GM19240 (cell line): ENCODE data around the genes BRD1, NCAPH2 and CHKB.

DNA sequence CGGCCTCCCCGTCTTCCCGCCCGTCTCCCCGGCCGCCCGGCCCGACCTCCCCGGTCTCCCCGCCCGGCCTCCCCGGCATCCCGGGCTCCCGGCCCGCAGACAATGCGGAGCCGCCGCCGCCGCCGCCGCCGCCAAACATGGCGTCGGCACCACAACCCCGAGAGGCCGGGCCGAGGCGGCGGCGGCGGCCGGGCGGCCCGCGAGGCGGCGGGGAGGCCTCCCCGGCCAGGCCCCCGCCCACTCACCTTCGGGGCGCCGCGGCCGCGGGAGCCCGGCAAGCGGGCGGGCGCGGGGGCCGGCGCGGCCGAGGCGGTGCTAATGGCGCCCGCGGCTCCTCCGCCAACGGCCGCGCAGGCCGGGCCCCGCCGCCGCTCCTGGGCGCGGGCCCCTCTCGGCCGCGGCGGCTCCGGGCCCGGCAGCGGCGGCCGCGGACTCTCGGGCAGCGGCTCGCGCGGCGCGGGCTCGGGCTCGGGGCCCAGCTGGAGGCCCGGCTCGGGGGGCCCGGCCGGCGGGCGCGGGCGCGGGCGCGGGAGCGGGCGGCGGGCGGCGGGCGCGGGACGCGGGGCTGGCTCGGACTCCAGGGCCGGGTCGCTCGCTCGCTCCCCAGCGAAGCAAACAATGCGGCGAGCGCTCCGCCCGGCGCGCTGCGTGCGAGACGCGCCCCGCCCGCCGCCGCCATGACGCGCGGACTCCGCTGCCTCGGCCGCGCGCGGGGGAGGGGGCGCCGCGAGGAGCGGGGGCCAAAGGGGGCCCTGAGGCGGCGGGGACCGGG lies at the start of gene BRD1:
Gene BRD1, minus strand, starts transcription at position 622 of the 772 bp plus-strand sequence.
- RRBS: 2% methylated on average over 68 of the region's 145 CpGs

- RRBS: no CpG with 5 or more reads among the region's 18 CpGs
Observed at GRCh38 chr22:49931876-49932373, 13.5 kb downstream of the CRELD2 start.

- RRBS: no CpG with 5 or more reads among the region's 29 CpGs
Observed at GRCh38 chr22:49937623-49938595, 19.5 kb downstream of the CRELD2 start.

- RRBS: no CpG with 5 or more reads among the region's 2 CpGs
Observed at GRCh38 chr22:49945672-49945896, 15.0 kb upstream of the PIM3 start.

GRCh38 chr22:49948907-49949975 lies 11.3 kb upstream of the PIM3 start:
- RRBS: 65% methylated on average over 5 of the region's 44 CpGs

DNA sequence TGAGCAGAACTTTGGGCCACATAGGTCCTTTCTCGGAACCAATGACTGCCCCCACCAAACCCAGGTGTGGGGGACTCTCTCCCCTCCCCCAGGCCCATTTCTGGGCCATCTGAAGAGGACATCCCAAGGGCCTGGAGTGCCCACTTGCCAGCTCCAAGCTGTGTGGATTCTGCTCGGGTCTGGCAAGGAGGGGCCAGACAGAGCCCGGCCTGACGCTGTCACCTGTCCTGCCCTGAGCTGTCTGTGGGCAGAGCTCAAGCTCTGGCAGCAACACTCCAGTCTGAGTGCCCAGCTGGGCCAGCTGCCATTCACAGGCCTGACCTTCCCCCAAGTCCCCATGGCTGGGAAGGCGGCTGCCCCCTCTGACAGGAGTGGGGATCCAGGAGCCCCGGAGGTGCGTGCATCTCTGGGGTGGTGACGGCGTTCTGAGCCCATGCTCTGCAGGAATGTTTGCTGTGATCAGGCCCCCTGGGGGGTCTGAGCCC lies 6.2 kb upstream of the PIM3 start:
- RRBS: 80% methylated on average over 4 of the region's 9 CpGs

GRCh38 chr22:49999020-49999657 lies 13.4 kb downstream of the IL17REL start:
- RRBS: no CpG with 5 or more reads among the region's 36 CpGs

- RRBS: no CpG with 5 or more reads among the region's 28 CpGs
Observed at GRCh38 chr22:50074452-50075338, 10.5 kb downstream of the MLC1 start.

GRCh38 chr22:50190059-50191098 lies 4.7 kb downstream of the TRABD start:
- RRBS: 5% methylated on average over 14 of the region's 49 CpGs

GRCh38 chr22:50201151-50201582 lies 356 bp downstream of the SELENOO start:
- RRBS: 2% methylated on average over 24 of the region's 72 CpGs

GRCh38 chr22:50201583-50202231 lies 896 bp downstream of the SELENOO start:
- RRBS: 3% methylated on average over 7 of the region's 50 CpGs

DNA sequence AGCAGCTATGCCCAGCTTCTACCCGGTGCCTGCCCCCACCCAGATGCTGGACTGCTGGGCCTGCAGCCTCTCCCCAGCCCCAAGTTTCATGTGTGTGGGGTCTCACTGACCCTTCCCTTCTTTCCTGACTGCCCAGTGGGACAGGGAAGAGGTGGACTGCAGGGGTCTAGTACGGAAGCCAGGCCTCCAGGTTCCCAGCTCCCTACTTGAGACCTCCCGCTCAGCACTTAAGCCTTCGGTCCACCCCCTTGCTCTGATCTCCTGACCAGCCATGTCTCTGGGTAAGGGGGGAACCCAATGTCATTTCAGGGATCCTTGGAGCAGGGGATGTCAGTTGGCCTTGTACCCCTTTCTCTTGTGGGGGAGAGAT lies 2.6 kb upstream of the MAPK11 start:
- RRBS: no CpG with 5 or more reads among the region's 4 CpGs

DNA sequence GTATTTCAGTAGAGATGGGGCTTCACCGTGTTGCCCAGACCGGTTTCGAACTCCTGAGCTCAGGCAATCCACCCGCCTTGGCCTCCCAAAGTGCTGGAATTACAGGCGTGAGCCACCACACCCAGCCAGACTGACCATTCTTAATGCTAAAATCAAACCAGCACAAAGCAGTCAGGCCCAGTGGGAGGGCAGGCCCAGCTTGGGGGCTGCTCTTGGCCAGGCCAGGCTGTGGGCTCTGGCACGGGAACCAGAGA lies 8.7 kb downstream of the PLXNB2 start:
- RRBS: no CpG with 5 or more reads among the region's 6 CpGs

- RRBS: no CpG with 5 or more reads among the region's 7 CpGs
Observed at GRCh38 chr22:50309167-50309453, 1.7 kb upstream of the PLXNB2 start.

GRCh38 chr22:50398751-50399283 lies 55.7 kb downstream of the PPP6R2 start:
- RRBS: no CpG with 5 or more reads among the region's 11 CpGs

- RRBS: no CpG with 5 or more reads among the region's 7 CpGs
Observed at GRCh38 chr22:50446131-50446480, 28.7 kb downstream of the SBF1 start.

GRCh38 chr22:50507852-50509064 lies at the start of gene NCAPH2:
Gene NCAPH2, plus strand, starts transcription at chr22:50508224.
- RRBS: no CpG with 5 or more reads among the region's 96 CpGs

GRCh38 chr22:50540306-50540769 lies 5.4 kb upstream of the KLHDC7B start:
- RRBS: no CpG with 5 or more reads among the region's 10 CpGs

- RRBS: 3% methylated on average over 68 of the region's 102 CpGs
Observed at GRCh38 chr22:50581987-50583044, at the start of gene CHKB. Gene CHKB, minus strand, starts transcription at chr22:50582849.

GRCh38 chr22:50600951-50601850 lies 608 bp downstream of the MAPK8IP2 start:
- RRBS: 20% methylated on average over 24 of the region's 57 CpGs